Heart (tissue), 3 donors: ENCODE measurements around the gene MED15.

- RAMPAGE, long total RNA, 2 experiments, result start-site peak on the plus strand in 1 of 2 experiments, at chr22:20507614-20507624 at its widest, 78 reads per replicate
Observed at GRCh38 chr22:20507021-20507791, at the start of gene MED15. TSS of gene MED15 (plus strand) at chr22:20507610.

DNA sequence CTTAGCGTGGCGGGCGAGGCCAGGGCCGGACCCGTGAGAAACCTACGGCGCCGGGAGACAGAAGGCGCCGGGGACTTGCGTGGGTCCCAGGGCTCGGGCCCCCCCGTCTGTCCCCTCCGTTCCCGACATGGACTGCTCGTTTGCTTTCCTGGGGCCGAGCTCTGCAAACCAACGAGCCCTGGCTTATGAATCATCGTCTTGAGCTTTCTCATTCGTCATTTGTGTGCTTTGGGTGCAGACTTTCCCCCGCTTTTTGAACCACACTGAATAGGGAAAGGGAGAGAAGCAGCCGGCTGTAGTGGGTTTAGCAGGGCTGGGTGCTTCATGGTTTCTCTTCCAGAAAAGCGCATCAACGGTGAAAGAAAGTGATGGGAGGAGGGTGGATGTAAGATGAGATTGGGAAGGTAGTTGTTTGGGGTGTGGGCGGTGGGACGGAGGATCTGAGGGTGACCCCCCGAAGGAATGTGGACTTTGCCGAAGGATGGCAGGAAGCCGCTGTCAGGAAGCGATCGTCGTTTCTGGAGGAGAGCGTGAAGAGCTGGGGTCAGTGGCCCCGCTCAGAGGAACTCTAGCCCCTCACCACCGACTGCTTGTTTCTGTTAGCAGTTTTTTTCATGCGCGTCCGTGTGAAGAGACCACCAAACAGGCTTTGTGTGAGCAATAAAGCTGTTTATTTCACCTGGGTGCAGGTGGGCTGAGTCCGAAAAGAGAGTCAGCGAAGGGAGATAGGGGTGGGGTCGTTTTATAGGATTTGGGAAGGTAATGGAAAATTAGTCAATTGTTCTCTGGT lies 577 bp downstream of the MED15 start:
- RAMPAGE, long total RNA, 2 experiments, result no peak in any of the 2 experiments

GRCh38 chr22:20508582-20509228 lies 1.3 kb downstream of the MED15 start:
- RAMPAGE, long total RNA, 2 experiments, result no peak in any of the 2 experiments

- RAMPAGE, long total RNA, 2 experiments, result no peak in any of the 2 experiments
Observed at GRCh38 chr22:20551903-20552919, 44.8 kb downstream of the MED15 start.

- RAMPAGE, long total RNA, 2 experiments, result no peak in any of the 2 experiments
Observed at GRCh38 chr22:20563755-20564808, 56.7 kb downstream of the MED15 start.

DNA sequence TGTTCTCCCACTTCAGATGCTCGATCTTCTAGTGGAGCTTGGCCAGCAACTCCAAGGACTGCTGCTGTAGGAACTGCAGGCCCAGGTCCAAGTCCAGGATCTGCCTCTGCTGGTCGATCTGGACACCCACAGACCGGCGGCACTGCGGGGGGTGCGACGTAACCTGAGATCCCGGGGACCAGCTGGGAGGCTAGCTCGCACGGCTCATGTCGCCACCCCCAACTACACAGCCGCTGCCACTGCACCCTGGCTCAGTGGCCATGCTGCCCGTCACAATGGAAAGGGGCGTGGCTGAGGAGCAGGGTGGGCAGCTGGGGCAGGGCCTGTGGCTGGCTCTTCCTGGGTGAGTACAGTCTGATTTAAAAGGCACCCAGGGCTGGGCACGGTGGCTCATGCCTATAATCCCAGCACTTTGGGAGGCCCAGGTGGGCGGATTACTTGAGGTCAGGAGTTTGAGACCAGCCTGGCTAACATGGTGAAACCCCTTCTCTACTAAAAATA lies 84.6 kb downstream of the MED15 start:
- RAMPAGE, long total RNA, 2 experiments, result no peak in any of the 2 experiments

GRCh38 chr22:20752778-20753481 lies 21.0 kb upstream of the SERPIND1 start:
- RAMPAGE, long total RNA, 2 experiments, result no peak in any of the 2 experiments

DNA sequence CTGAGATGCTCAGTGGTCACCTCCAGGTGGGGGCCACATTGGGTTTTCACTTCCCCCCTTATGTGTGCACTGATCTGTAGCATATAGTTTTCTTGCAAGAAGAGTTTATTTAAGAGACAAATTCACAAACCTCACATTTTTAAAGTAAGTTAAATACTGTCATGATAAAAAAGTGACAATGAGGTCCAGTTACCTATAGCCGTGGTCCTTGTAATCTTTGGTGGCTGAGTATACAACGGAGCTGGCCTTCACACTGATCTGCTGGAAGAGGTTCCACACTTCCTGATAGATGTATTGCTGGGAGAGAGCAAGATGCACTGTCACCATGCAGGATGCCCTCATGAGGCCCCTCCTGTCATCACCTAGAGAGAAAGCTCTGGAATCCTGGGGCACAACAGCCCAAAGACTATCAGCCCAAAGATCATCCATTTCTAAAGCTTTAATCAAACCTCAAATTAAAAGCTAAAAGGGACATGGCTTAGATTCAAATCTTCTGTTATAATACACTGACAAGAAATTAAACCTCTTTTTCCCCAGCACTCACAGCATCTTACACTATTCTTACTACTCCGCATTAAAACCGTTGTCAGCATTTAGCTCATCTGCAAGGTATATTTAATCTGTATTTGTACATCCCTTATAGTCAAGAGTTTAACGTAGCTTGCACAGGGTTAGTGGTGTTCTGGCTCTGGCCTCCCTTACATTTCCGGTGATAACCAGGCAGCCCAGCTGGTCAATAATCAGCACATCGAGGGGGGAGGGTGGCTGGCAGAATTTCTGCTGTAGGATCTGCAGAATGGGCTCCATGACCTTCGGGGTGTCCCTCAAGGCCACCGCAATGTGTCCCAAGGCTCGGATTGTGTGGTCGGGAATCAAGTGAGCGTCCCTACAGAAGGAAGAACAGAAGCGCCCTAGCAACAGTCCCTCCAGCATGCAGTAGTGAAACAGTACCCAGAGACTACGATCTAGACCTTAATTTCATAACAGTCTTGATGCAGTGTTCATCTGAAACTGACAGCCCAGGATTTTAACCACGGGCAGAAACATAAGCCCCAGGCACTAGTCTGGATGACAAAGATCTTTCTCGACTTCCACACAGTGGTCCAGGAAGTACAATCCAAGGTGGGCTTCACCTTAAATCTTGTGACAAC lies 24.9 kb downstream of the SERPIND1 start:
- RAMPAGE, long total RNA, 2 experiments, result no peak in any of the 2 experiments

GRCh38 chr22:20820241-20821079 lies 38.2 kb downstream of the PI4KA start:
- RAMPAGE, long total RNA, 2 experiments, result no peak in any of the 2 experiments

- RAMPAGE, long total RNA, 2 experiments, result no peak in any of the 2 experiments
Observed at GRCh38 chr22:20956739-20957537, 10.1 kb upstream of the AIFM3 start.

DNA sequence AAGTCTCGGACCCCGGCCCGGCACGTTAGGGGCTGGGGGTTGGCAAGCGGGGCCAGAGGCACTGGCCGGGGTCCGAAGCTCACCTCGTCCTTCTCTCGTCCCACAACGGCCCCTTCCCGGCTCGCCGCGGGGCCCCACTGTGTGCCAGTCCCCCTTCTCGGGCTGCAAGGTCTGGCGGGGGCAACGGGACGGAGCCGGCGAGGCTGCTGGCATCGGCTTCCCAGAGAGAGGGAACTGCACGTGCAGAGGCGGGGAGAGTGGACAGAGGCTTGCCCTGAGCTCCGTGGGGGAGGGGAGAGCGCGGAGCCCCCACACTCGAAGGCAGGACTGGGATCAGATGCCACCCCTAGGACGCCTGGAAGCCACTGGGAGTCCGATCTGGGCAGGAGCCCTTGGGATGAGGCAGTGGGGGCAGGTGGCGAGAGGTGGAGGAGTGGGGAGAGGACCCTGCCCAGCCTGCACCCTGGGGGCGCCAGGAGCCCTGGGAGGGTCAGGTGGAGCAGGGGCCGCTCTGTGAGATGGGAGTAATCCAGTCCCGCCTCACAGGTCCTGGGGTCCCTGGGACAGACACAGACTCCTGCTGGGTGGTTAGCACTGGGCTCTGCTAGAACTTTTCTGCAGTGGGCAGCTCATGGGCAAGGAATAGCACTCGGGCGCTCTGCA lies 1.6 kb upstream of the AIFM3 start:
- RAMPAGE, long total RNA, 2 experiments, result no peak in any of the 2 experiments

DNA sequence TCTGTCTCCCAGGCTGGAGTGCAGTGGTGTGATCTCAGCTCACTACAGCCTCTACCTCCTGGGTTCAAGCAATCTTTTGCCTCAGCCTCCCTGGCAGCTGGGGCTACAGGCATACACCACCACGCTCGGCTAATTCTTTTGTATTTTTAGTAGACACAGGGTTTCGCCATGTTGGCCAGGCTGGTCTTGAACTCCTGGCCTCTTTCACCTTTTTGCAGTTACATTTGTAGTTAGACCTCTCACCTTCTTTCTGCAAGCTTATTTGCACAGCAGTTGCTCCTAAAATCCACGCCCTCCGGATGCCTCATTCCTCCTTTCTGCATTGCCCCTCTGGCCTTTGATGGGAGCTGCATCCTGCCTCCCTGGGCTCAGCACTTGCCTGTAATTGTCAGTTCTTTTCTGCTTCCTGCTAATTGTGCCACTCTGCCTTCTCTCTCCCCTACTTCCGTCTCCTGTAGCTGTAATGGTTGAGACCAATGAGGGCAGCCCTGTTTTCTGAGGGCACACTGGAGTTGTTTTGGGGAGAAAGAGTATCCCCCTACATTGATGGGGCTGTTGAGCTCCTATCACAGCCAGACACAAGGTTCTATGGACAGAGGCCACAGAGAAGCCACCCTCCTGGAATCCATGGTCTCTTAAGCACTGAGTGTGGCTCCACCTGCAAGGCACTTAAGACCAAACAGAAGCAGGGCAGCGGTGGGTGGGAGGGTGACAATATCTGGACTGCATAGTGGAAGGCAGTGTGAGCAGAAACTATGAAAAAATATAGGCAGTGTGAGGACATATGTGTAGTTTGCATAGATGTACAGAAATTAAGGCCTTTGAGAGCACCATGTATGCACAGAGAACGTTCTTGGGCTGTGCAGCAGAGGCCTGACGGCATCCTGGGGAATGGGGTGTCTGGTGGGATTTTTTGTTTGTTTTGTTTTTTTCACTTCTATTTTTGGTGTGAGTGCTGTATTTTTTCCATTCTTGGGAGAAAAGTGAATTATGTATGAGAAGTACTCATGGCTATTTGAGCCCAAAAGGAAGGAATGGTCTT lies 30.6 kb downstream of the YDJC start:
- RAMPAGE, long total RNA, 2 experiments, result no peak in any of the 2 experiments

- RAMPAGE, long total RNA, 2 experiments, result no peak in any of the 2 experiments
Observed at GRCh38 chr22:21650913-21651356, 8.8 kb downstream of the SDF2L1 start.

- RAMPAGE, long total RNA, 2 experiments, result no peak in any of the 2 experiments
Observed at GRCh38 chr22:21764064-21764544, 28.5 kb upstream of the YPEL1 start.

- RAMPAGE, long total RNA, 2 experiments, result no peak in any of the 2 experiments
Observed at GRCh38 chr22:21805717-21806584, 61.5 kb downstream of the MAPK1 start.

DNA sequence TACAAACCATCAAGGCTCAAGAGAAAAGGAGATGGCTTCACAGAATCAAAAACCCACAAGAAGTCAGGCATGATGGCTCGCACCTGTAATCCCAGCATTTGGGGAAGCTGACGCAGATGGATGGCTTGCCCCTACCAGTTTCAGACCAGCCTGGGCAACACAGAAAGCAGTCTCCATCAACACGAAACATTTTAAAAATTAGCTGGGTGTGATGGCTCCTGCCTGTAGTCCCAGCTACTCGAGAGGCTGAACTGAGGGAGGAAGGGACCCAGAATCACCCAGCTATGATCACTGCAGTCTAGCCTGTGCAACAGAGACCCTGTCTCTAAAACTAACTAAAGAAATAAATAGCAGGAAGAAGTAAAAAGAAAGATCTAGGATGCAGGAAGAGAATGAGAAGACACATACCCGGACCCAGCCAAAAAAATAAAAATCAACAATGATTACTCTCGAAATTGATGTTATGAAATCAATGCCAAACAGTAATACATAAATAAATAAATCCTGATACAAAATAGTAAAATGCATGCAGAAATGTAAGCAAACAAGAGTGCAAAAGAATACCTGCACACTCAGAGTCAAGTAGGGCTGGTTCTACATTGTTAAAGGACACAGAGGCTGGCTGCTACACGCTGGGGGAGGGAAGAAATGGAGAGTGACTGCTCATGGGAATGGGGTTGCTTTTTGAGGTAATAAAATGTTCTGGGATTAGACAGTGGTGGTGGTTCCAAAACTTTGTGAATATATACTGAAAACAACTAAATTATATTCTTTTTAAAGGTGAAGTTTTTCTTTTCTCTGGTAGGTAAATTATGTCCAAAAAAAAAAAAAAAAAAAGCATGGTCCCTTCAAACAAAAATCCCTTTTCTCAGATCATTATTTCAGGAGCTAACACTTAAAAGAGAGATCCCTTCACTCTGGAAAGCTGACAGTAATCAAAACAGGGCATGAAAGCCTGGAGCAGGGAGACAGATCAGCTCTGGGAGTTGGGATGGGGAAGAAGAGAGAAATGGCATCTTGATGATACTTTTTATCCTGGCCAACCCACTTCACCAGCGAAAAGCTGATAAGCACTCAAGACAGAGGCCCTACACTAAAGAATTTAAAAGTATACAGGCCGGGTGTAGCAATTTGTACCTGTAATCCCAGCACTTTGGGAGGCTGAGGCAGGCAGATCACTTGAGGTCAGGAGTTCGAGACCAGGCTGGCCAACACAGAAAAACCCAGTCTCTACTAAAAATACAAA lies 32.1 kb downstream of the MAPK1 start:
- RAMPAGE, long total RNA, 2 experiments, result no peak in any of the 2 experiments

- RAMPAGE, long total RNA, 2 experiments, result no peak in any of the 2 experiments
Observed at GRCh38 chr22:21842951-21843864, 24.2 kb downstream of the MAPK1 start.

- RAMPAGE, long total RNA, 2 experiments, result no peak in any of the 2 experiments
Observed at GRCh38 chr22:21848123-21848964, 19.1 kb downstream of the MAPK1 start.

DNA sequence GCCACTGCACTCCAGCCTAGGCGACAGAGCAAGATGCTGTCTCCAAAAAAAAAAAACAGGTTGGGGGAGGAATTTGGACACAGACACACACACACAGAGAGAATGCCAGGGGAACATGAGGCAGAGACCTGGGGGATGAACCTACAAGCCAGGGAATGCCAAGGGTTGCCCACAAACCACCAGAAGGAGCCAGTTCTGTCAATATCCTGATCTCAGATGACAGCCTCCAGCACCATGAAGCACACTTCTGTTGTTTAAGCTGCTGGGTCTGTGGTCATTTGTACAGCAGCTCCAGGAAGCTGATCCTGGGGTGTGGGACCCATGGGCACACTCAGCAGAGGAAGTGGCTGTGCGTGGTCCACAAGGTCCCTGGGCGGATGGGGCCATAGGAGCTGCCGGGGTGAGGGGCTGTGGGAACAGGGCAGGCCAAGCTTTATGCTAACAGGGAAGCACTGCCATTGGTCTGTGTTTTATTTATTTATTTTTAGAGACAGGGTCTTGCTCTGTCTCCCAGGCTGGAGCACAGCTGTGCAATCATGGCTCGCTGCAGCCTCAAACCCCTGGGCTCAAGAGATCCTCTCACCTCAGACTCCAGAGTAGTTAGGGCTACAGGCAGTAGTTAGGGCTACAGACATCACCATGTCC lies 12.1 kb downstream of the PPM1F start:
- RAMPAGE, long total RNA, 2 experiments, result no peak in any of the 2 experiments

DNA sequence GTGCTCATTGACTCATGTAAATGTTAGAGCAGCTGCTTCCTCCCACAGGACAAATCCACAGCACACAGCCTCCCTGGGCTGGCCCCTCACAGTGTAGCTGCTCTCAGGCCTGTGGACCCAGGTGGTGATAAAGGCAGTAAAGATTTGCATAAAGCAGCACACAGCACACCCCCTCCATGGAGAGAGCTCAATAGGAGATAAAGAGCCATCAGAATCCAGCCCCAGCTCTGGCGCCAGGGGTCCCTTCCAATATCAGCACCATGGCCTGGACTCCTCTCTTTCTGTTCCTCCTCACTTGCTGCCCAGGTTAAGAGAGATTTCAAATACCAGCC lies 113.8 kb downstream of the ZNF280B start:
- RAMPAGE, long total RNA, 2 experiments, result no peak in any of the 2 experiments